Vermiform appendix (tissue), 1 donor: ENCODE results near the genes DBI and TMEM185B.

DNA sequence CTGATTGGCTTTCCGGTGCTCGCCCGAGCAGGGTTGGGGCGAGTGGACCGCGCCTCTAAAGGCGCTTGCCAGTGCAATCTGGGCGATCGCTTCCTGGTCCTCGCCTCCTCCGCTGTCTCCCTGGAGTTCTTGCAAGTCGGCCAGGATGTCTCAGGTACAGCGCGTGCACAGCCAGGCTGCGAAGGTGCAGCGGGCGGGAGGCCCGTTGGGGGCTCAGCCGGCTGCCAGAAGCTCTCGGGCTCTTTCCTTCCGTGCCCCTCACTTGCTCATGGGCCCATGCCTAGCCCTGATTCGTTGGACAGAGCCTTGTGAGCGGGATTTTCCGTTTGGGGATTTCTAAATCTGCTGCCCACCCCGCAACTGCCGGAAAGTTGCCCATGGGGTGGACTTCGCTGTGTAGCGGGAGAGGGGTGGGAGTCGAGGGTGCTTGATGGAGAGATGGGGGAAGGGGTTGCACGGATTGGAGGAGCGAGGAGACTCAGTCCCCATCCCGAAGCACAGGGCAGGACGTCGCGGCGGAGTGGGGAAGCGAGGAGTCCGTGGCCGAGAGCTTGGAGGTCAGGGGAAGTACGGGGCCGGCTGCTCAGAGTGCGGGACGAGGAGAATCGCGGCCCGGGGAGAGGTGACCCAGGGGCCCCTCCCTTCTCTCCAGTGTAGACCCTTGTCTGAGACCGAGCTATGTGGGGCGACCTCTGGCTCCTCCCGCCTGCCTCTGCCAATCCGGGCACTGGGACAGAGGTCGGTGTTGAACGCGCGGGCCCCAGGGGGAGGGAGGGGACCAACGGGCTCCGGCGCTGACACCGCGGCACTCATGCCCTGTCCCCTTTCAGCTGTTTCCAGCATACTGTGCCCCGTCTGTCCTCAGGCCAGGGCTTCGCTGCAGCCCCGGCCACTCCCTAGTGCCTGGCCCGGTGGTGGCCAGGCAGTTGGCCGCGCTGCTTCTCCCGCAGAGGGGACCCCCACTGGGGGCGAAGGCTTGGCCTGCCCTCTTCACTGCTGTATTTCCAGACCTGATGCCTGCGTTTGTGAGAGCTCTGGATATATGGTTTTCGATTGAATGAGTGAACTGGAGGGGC is at the start of gene DBI:
DBI (plus strand) TSS at position 71 of the 1,076 bp plus-strand sequence.
- PRO-cap = bidirectional peak, plus-strand start at position 85 of the sequence, minus-strand start outside the sequence; bidirectional peak, plus-strand start at position 366 of the sequence, minus-strand start at position 236 of the sequence; bidirectional peak, plus-strand start at position 773 of the sequence, minus-strand start at position 714 of the sequence

DNA sequence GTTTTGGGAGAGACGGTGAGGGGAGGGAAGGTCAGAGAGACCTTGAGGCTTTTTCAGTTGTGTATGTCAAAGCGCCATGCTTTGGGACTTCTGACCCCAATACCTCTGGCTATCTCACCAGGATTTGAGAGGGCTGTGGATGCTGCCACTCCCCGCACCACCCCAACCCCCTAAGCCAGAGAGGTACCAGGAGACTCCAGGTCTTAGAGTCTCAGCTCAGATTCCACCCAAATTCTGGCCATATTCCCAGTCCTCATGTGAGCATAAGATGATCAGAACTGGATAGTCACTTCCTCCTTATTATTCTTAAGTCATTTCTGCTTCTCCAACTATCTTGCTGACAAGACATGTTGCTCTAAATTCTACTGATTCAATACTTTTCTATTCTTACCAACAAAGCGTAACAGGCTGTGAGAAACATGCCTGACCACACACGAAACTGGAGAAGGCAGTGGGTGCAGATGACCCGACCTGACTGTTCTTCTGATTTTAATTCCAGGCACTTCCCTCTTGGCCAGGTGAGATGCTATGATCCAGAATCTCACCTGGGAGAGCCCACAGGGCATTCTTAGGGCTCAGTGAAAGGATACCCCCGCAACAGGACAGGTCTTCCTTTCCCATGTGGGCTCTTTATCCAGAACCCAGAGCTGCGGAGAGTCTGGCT is 2.1 kb upstream of the TMEM37 start:
- PRO-cap = bidirectional peak, plus-strand start at position 441 of the sequence, minus-strand start at position 236 of the sequence

- PRO-cap = no peak
These were observed 525 bp downstream of the TMEM177 start for GRCh38 chr2:119679496-119679955.

DNA sequence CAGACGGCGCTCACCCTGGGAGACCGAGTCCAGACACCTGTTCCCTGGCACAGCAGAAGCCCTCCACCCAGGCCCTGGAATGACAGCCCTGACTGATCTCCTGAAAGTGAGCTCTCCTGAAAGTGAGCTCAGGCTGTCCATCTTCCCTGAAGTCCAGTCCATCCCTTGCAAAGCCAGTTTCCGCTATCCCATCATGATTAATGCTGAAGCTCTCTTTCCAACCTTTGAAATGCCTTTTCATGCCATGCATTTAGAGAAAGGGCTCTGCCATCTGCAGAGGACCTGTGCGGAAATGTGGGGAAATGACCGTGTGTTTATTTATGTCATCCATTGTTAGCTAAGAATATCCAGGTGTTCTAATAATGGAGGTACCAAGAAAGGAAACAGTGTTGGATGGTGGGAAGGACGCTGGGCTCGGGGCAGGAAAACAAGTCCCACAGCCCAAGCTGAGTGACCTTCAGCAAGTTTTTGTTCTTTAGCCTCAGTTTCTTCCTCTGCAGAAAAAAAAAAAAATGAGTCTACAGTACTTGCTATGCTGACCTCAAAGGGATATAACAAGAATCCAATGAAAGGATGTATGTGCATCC is 25.4 kb upstream of the PTPN4 start:
- PRO-cap = no peak

DNA sequence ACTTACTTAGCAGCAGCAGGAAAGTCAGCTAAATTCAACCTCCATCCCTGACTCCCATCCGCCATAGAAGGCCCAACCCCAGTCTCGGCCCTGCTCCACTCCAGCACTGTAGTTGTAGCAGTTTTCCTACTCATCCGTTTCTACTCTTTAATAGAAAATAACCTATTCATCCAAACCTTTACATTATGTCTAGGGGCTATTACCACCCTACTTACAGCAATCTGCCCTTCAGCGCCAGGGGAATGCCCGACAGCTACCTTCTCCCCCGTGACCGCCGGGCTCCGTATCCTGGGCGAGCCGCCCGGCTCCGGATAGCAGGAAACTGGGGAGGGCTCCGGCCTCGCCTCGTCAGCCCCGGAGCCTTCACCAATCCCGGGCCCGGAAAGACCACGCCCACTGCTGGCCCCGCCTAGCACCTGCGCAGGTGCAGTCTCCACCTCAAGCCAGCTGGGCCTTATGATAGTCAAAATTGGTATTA is 7.0 kb downstream of the TMEM185B start:
- PRO-cap = unidirectional peak, minus-strand start at position 285 of the sequence

- PRO-cap = bidirectional peak, plus-strand start at chr2:120223179, minus-strand start at chr2:120223141; bidirectional peak, plus-strand start at chr2:120223490, minus-strand start at chr2:120223380; bidirectional peak, plus-strand start at chr2:120223853, minus-strand start at chr2:120223653
These were observed at the start of gene TMEM185B for GRCh38 chr2:120222675-120224057. TSS of gene TMEM185B (minus strand) at chr2:120223400.

DNA sequence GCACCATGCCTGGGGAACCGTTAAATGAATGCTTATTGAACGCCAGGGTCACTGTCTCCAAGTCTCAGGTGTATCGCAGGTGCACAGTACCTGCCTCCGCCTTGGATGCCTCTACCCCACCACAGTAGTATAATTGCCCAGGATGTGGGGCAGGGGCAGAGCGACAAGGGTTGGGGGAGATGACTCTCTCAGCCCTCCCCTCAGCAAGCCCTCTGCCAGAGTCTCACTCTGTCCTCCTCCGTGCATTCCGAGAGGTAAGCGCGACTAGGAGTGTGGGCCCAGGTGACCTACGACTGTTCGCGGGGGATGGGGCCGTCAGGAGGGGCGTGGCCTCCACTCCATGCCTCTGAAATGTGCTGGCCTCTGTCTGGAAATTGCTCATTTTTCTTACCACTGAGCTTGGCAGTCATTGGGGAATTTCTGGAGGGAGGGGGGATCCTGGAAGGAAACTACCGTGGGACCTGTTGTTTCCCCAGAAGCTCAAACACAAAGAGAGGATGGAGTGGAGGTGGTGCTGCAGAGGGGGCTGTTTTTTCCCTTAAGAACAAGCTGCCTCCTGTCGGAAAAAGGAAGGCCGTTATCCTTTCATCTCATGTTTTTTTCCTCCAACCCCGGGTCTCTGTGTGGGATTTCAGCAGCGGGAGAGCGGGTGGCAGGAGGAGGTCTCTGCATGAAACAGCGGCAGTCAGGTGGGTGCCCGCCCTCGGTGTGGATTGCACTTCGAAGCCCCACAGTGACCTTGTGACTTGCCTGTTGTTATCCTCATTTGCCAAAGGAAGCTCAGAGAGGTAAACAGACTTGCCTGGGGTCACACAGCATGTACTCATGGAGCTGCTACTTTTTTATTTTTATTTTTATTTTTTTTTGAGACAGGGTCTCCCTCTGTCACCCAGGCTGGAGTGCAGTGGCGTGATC is 13.0 kb upstream of the RALB start:
- PRO-cap = no peak

GRCh38 chr2:120260131-120260845 is 7.6 kb downstream of the RALB start:
- PRO-cap = no peak

GRCh38 chr2:120313615-120314138 is 32.3 kb upstream of the INHBB start:
- PRO-cap = no peak

DNA sequence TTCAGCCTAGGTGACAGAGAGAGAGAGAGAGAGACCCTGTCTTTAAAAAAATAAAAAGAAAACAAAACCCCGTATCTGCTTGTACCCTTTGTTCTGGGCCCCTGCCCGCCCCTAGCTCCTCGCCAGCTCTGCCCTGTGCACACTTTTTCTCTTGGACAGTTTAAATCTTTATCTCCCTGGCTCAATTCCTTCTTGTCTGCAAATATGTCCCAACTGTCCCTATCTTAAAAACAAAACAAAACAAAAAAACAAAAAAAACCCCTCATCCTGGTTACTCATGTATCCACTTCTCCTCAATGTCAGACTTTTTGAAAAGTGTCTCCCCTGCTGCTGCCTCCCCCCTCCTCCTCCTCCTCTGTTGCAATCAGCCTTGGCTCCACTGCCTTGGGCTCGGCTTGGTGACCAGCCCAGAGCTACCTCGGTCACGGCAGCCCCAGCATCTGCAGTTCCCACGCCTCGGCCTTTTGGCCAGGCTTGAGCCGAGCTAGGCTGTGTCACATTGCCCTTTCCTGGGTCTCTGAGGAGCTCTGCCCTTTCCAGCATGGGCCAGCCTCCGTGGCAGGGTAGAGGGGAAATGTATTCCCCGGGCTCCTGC is 22.9 kb upstream of the INHBB start:
- PRO-cap = no peak

GRCh38 chr2:120348230-120348661 is 2.3 kb downstream of the INHBB start:
- PRO-cap = no peak

DNA sequence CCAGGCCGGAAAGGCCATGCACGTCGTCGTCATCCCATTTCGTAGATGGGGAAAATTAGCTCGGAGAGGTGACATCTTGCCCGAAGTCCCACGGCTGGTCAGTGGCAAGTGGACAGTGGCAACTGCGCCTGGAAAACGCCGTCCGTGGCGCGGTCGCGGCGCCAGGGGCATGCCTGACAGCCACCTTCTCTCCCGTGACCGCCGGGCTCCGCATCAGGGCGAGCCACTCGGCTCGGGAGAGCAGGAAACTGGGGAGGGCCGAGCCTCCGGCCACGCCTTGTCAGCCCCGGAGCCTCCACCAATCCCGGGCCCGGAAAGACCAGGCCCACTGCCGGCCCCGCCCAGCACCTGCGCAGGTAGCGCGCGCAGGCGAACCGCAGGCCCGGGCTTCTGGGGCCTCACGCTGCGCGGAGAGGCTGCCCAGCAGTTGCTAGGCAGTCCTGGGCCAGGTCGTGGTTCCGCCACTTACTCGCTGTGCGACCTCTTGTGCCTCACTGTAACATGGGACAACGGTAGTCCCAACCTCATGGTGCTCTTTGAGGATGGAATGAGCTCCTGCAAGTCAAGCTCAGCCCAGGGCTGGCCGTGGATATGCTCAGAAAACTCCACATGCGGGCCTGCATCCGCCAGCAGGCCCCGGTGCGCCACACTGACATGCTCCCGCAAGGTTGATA is 97.0 kb downstream of the INHBB start:
- PRO-cap = bidirectional peak, plus-strand start at position 379 of the sequence, minus-strand start at position 229 of the sequence

GRCh38 chr2:120516537-120517014 is 170.6 kb downstream of the INHBB start:
- PRO-cap = no peak

DNA sequence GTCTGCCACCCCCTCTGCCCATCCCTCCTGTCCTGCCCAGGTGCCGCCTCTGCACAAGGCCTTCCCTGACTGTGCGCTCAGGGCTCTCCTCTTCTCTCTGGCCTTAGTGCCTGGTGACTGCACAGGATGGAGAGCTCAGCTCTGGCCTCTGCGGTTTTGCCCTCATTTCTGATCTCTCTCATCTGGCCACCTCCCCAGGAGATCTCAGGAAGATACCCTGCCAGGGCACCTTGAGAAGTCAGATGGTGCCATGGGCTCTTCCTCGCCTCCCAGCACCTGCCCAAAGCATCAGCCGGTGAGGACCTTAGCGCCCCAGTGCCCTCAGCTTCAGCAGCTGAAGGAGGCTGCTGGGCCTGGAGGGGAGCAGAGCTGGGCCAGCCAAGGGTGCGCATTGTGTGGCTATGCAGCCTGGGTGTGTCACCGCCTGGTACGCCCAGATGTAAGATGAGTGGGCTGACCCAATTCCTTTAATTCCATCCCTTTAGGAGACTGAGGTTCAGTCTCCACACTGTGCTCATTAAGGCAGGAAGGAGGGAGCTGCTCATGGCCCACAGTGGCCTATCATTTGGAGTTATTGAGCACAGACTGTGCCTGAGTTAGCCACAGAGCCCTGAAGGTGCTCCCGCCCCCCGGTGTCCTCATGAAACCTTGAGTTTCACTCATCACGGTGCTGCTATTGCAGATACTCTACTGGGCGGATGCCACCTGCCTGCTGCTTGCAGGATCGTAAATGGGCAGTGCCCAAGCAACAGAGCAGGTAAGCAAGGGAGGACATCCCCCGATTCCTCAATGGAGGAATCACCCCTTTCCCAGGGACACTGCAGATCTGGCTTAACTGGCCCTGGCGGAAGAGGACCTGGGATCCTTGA is 194.2 kb upstream of the GLI2 start:
- PRO-cap = no peak

GRCh38 chr2:120543755-120544231 is 191.9 kb upstream of the GLI2 start:
- PRO-cap = no peak

- PRO-cap = no peak
These were observed 30.4 kb downstream of the GLI2 start for GRCh38 chr2:120765723-120766877.

- PRO-cap = no peak
These were observed 179.2 kb downstream of the GLI2 start for GRCh38 chr2:120914561-120915559.

- PRO-cap = no peak
These were observed 98.8 kb downstream of the TFCP2L1 start for GRCh38 chr2:121186178-121186621.

DNA sequence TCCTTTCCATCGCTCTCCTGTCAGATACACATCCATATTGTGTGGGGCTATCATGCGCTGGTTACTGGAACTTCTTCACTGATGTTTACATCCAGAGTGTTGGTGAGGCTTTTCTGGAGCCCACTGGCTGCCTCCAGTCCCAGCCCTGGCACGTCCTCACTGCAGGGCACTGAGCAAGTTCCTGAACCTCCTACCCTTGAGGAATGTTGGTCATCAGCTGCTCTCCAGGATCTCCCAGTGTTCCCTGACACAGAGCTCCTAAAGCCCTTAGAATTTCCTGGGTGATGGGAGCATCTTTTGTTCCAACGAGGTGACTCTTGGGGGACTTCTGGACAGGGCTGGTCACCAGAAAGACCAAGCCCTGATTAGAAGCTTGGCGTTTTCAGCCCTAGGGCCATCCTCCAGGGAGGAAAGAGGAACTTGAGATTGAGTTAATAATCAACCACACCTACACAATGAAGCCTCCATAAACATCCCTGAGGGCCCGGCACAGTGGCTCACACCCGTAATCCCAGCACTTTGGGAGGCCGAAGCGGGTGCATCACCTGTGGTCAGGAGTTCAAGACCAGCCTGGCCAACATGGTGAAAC is 81.3 kb downstream of the TFCP2L1 start:
- PRO-cap = no peak

GRCh38 chr2:121429946-121430652 is 145.1 kb upstream of the TFCP2L1 start:
- PRO-cap = no peak